Mesenchymal stem cell of adipose (primary cell): Measurements from ENCODE around the genes CYP3A43 and SPDYE3.

GRCh38 chr7:99651091-99652327, 28.3 kb downstream of the CYP3A5 start:
- CAGE, long polyA plus RNA, result no peak

DNA sequence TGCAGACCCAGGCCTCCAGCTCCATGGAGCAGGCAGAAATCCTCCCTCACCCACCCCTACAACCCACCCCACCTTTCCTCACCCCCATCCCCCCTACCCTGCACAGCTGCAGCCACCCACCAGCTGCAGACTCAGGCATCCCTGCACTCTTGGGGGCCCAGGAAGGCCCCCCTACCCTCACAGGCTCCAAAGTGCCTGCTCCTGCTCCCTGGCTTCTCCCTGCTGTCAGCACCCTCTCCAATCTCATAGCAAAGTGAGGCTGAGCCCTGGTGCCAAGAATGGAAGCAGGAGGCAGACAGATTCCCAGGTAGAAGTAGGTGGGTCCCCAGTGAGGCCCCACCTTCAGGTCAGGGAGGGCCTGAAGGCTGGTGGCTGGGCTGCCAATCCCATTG, 4.8 kb upstream of the CYP3A43 start:
- CAGE, long polyA plus RNA, result no peak

GRCh38 chr7:99823436-99823636, 4.5 kb upstream of the CYP3A43 start:
- CAGE, long polyA plus RNA, result no peak

- CAGE, long polyA plus RNA, result no peak
These were observed at the start of gene CYP3A43 for GRCh38 chr7:99827485-99828104. CYP3A43 (plus strand) TSS chr7:99828013.

DNA sequence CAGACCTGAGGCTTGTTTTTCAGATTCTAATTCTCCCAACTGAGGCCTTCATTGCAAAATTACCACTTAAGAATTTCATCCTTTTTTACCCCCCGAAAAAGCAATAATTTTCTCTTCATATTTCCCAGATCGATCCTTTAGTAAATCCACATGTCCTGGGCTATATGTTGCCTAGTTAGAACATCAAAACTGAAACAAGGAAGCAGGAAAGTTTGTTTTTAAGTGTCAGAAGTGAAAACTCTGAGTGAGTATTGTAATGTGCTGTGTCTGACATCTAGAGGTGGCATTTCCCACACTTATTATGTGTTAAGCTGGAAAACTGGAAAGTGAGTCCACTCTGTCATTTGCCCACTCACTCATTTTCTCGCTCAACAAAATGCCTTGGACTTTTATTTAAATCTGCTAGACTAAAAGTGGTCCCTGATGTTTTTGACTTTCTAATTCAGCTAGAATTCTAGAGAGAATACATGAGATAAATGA, 10.1 kb downstream of the CYP3A43 start:
- CAGE, long polyA plus RNA, result no peak

GRCh38 chr7:99893475-99894202, 16.8 kb upstream of the OR2AE1 start:
- CAGE, long polyA plus RNA, result no peak

DNA sequence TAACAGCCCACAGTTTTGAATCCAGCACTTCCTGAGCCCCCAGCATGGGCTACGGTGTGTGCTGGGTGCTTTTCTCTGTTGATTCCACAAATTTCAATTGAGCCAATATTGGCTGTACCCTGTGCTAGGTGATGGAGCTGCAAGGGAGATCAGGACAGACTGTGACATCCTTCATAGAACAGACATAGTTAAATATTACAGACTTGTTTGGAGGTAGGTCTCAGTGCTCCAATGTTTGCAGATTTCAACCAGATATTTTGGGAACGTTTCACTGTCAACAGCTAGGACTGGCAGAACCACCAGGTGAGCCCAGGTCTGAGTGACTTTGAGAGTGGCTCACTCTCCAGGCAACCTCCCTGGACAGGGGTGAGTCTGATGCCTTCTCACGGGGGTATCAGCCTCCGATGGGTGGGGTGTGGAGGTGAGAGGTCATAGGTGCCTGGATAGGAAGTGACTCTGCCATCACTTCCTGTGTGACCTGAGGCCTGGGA, 4.7 kb downstream of the AZGP1 start:
- CAGE, long polyA plus RNA, result no peak

DNA sequence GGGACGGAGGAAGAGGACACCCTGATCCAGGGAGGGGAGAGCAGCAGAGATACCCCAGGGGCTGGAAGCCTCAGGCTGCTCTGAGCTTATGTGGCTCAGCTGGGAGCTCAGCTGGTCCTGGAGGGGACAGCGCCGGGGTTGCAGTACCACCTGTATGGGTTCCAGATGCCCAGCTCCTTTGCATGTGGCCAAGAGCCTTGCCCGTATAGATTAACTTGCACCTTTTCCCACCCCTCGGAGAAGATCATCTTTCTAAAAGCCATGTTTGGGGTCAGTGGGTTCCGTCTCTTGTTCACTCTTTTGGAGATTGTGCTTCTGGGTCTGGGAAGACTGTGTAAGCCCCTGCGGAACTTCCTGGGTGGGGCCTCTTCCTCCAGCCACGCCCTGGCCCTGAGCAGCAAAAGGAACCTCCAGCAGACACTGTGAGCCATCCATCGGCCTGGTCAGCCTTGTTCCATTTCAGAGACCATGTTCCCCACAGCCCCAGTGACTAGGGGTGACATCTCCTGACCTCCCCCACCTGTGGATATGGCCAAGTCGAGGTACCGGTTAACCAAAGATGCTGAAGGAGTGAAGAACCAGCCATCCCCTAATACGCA, 17.0 kb upstream of the AZGP1 start:
- CAGE, long polyA plus RNA, result no peak

DNA sequence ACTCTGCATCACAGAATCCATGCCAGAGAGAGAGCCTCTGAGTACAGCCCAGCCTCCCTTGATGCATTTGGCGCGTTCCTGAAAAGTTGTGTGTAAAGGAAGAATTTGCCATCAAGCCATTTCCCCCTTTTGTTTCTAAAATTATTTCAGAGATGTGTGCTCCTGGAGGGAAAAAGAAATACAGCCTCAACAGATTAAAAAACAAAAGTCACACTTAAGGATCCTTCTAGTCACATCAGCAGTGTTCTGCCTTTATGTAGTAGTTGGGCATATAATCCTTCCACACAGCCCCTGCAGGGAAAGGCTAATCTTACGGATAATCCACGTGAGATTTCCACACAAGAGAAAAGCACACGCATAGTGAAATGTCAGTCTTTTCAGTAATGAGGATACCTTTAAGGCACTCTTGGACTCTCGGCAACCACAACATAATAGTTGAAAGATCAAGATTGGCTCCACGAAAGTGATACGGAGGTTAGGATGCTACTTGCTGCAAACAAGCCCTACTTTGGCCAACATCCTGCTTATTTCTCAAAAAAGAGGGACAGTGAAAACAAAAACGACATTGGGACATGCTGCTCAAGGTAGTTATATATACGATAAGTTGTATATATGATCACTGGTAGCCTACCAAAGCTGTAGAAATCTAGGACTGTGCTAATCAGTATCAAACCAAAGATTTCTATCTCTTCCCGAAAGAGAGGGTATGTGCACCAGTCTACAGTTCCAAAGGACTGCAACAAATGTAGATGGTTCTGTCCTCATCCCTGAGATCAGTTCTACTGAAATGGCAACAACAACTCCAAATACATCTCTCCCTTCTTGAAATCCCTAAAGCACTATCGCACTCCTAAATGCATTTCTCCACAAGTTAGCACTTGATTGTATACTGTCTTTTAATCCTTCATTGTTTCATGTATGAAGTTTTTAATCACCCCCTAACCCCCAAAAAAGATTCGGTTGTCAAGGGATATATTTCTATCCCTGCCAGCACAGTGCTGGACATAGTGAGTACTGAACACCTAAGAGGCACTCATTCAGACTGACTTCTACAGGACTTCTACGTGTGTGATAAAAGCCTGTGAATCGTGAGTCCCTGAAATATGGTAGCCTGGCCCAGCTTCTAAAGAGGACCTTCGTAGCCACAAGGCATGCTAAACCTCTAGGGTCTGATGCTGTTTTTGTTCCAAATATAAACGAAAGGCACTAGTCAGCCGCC, 15.1 kb upstream of the ZSCAN21 start:
- CAGE, long polyA plus RNA, result no peak

DNA sequence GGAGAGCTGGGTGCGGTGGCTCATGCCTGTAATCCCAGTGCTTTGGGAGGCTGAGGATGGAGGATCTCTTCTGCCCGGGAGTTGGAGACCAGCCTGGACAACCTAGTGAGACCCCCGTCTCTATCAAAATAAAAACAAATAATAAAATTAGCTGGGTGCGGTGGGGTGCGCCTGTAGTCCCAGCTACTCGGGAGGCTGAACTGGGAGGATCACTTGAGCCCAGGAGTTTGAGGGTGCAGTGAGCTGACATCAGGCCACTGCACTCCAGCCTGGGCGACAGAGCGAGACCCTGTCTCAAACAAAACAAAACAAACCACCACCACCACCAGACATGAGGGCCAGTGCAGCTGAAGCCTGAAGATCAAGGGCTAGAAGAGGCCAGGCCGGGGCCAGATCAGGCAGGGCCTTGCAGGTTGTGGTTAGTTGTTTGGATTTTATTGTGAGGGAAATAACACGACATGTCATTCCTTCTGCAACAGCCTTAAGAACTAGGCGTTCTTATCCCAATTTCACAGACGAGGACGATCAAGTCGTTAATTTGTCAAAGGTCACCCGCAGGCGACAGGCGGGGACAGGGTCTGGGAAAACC, 461 bp upstream of the COPS6 start:
- CAGE, long polyA plus RNA, result no peak

DNA sequence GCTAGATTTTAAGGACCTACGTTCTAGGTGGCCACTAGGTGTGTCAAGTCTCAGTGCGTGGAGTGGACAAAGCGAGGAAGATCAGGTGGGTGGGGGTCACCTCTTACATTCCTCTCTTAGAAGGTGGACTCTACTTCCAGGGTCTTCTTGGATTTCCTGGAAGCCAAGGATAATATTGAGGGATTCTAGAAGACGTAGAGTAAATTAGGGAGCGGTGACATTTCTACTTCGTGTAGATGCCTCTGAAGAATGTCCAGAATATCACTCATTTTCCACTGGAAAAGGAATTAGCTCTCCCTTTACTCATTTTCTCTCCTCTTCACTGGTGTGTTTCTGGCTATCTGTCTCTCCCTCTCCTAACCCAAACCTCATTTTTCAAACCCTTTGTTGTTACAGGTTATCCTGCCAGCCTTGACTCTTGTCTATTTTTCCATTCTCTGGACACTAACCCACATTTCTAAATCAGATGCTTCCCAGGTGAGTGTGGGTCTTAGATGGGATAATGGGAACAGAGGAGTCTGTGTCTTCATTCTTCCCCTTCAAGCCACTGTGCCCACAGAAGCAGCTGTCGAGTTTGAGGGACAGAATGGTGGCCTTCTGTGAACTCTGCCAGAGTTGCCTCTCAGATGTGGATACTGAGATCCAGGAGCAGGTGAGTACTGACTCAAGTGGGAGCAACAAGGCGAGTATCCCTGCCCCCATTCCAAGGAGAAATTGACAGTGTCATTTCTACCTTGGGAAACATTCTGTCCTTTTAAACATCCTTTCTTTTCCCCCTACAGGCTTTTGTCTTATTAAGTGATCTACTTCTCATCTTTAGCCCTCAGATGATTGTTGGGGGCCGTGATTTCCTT, 18.1 kb upstream of the PVRIG start:
- CAGE, long polyA plus RNA, result no peak

- CAGE, long polyA plus RNA, result no peak
These were observed at the start of gene SPDYE3 for GRCh38 chr7:100307548-100307798. SPDYE3 (plus strand) TSS chr7:100307702.

- CAGE, long polyA plus RNA, result no peak
These were observed 691 bp upstream of the PILRB start for GRCh38 chr7:100357167-100357684.

- CAGE, long polyA plus RNA, result no peak
These were observed 2.3 kb downstream of the PILRB start for GRCh38 chr7:100360018-100360871.

DNA sequence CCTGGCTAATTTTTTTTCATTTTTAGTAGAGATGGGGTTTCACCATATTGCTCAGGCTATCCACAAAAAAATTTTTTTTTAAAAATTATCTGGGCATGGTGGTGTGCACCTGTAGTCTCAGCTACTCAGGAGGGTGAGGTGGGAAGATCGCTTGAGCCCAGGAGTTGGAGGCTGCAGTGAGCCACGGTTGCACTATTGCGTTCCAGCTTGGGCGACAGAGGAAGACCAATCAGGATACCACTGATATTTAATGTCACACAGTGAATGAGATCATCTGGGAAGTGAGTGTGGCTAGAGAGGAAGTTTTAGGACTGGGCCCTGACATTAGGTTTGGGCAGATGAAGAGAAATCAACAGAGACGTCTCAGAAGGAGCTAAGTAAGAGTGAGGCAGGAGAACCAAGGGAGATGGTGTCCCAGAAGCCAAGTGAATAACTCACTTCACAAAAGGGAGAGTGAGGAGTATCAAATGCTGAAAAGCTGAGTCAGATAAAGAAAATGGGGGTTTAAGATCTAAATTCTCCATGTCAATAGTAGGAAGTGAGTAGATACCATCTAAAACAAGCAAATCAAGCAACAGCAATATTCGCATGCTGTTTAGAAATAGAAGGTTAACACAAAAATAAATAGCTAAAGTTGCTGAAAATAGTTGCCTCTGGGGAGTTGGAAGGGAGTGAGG, 11.4 kb downstream of the PILRA start:
- CAGE, long polyA plus RNA, result no peak

- CAGE, long polyA plus RNA, result no peak
These were observed 8.2 kb upstream of the PPP1R35 start for GRCh38 chr7:100444308-100445148.

- CAGE, long polyA plus RNA, result no peak
These were observed 1.1 kb downstream of the AGFG2 start for GRCh38 chr7:100539950-100540713.

GRCh38 chr7:100544382-100545460, 5.7 kb downstream of the AGFG2 start:
- CAGE, long polyA plus RNA, result no peak

GRCh38 chr7:100589148-100590137, 3.3 kb downstream of the FBXO24 start:
- CAGE, long polyA plus RNA, result no peak

GRCh38 chr7:100673952-100674127, 300 bp downstream of the GNB2 start:
- CAGE, long polyA plus RNA, result no peak